Myometrial cell (primary cell): ENCODE data around the genes USP4 and GPX1.

- RAMPAGE, long total RNA: no peak
Observed at GRCh38 chr3:48686247-48686494, 456 bp upstream of the NCKIPSD start.

DNA sequence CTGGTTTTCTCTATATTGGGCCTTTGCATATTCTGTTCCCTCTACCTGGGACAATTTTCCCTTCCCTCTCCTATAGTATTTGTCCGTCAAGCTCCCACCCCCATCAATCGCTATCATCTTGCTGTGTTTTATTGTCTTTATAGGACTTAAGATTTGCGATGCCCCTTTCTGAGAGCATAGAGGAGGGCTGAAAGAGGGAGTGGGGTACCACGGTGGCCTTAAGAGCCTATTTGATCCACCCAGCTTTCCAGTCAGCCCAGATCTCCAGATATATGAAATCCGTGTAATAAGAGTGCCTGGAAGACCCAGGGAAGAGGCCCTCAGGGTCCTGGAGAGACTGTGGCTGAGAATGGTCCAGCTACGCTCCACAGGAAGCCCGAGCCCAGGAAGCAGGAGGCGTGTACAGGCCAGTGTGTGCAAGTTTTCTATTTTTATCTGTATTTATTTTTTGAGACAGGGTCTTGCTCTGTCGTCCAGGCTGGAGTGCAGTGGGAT, 827 bp upstream of the NCKIPSD start:
- RAMPAGE, long total RNA: no peak

DNA sequence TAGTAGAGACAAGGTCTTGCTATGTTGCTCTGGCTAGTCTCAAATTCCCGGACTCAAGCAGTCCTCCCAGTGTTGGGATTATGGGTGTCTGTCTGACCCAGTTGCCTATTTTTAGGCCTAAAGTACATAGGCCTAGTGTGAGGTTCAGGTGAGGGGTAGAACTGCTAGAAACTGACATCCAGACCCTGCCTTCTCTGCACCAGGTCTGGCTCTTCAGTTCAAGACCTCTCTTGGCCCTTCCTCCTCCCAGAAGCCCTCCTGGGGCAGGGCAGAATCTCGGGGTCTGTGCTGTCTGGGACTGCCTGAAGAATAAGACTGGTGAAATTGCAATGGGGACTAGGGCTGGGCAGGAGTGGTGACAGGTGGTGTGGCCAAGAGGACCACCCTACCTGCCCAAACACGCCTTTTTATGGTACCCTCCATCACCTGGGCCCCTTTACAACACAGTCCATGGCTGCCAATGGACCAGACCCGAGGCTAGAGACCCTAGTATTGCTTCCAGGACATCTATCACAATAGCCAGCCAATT, 1.4 kb upstream of the NCKIPSD start:
- RAMPAGE, long total RNA: no peak

DNA sequence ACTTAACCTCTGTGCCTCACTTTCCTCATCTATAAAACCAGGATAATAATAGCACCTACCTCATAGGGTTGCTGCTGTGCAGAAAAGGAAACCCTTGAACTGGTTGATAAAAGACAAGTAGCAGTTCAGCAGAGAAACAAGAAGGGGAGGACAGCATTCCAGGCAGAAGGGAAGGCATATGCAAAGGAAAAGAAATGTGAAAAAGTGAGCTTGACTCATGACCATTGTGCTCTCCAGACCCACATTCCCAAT, 27.1 kb downstream of the PRKAR2A start:
- RAMPAGE, long total RNA: no peak

- RAMPAGE, long total RNA: no peak
Observed at GRCh38 chr3:48848818-48849383, 1.2 kb upstream of the PRKAR2A start.

DNA sequence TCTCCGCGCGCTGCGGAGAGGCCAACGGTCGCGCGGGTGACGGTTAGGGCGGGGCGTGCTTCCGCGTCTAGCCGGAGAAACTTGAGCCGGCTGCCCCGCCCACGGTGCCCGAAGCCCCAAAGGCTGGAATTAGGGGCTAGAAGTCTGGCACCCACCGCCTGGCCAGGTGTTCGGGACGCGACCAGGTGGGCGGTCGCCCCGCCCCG, 418 bp upstream of the NDUFAF3 start:
- RAMPAGE, long total RNA: no peak

DNA sequence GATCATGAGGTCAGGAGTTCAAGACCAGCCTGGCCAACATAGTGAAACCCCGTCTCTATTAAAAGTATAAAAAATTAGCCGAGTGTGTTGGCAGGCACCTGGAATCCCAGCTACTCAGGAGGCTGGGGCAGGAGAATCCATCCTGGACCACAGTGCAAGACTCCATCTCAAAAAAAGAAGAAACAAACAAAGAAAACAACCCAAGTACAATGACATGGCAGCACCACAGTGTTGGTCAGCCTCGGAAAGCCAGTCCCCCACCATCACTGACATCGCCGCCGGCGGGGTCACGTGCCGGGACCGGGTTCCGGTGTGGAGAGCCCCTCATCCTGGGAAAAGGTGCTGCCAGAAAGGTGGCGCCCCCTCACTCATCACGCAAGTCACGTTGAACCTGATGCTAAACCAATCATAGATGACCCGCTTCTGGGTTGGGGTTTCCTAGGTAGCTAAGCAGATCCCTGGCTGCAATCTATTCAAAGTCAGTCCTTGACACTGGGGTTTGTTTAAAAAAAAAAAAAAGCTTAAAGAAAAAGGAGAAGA, 17.8 kb downstream of the QRICH1 start:
- RAMPAGE, long total RNA: no peak

GRCh38 chr3:49175949-49176417, 4.6 kb downstream of the KLHDC8B start:
- RAMPAGE, long total RNA: no peak

DNA sequence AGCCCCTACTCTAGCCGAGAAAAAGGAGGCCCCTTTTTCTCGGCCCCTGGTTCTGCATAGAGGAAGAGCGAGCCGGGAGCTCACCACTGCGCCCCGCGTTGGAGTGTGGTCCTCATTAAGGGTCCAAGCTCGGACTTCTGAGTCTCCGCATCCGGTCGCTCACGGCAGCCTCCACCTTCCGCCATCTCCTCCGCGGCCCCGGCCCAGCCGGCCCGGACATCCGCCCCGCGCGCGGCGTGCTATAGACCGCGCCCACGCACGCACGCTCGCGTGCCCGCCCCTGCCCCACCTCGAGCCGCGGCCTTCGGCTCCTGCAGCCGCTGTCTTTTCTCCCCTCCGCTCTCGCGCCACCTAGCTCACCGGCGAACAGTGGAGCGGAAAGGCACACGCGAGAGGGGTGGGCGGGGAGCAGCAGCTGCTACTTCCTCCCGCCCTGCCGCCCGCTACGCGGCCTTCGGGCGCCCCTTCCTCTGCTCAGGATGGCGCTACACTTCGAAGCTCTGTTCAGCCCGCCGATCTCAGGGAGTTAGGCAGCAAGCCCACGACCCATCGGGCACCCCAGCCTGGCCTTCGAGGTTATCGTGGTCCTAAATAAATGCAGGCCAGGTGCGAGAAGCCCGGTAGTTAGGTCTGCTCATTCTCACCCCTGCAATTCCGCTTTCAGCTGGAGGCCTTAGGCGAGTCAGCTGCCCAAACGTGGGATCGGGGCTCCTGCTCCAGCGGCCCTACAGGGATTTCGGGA, at the start of gene USP4:
Gene USP4, minus strand, starts transcription at position 214 of the 742 bp plus-strand sequence.
- RAMPAGE, long total RNA: start-site peak on the minus strand centred at position 205 of the sequence, 28 bp wide, 502 and 465 reads in 2 replicates

DNA sequence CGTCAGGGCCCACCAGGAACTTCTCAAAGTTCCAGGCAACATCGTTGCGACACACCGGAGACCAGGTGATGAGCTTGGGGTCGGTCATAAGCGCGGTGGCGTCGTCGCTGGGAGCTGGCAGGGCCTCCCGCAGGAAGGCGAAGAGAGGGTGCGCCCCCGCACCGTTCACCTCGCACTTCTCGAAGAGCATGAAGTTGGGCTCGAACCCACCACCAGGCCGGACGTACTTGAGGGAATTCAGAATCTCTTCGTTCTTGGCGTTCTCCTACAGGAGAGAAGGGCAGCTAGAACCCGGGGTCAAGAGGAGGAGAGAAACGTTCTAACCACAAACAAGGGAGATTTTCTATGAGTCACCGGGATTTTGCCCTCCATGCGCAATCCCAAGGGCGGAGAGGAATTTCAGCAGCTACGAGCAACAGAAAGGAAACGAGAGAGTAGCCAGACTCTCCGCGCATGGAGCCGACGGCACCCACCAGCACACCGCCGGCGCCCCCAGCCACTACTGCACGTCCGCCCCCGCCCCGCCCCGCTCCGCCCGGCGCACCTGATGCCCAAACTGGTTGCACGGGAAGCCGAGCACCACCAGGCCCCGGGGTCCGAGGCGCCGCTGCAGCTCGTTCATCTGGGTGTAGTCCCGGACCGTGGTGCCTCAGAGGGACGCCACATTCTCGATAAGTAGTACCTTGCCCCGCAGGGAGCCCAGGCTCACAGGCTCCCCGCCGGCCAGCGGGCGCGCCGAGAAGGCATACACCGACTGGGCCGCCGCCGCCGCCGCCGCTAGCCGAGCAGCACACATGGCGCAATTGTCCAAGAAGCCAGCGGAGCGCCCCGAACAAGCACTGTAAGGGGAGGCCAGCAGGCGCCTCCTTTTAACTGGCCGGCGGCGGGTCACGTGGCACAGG, at the start of gene GPX1:
Gene GPX1, minus strand, starts transcription at position 871 of the 902 bp plus-strand sequence.
- RAMPAGE, long total RNA: start-site peak on the minus strand centred at position 834 of the sequence, 84 bp wide, 3,304 and 4,008 reads in 2 replicates

DNA sequence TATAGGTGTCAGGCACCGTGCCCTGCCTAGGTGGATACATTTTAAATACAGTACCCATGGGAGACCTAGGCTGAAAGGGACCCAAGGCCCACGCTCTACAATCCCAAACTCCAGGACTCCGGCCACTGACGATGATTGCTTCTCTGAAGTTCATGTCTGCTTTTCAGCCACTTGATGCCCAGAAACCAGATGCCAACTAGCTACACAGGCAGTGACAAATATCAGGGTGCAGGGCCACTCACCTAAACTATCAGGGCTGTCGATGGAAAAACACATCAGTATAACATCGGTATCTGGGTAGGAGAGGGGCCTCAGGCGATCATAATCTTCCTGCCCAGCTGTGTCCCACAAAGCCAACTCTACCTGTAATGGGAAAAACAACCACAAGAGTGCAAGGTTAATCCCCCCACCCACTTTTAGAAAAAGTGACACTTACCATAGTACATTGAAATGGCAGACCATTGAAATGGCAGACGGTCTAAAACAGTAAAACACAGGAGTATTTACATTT, 10.1 kb upstream of the GPX1 start:
- RAMPAGE, long total RNA: no peak

GRCh38 chr3:49554817-49555418, 641 bp downstream of the BSN start:
- RAMPAGE, long total RNA: no peak

DNA sequence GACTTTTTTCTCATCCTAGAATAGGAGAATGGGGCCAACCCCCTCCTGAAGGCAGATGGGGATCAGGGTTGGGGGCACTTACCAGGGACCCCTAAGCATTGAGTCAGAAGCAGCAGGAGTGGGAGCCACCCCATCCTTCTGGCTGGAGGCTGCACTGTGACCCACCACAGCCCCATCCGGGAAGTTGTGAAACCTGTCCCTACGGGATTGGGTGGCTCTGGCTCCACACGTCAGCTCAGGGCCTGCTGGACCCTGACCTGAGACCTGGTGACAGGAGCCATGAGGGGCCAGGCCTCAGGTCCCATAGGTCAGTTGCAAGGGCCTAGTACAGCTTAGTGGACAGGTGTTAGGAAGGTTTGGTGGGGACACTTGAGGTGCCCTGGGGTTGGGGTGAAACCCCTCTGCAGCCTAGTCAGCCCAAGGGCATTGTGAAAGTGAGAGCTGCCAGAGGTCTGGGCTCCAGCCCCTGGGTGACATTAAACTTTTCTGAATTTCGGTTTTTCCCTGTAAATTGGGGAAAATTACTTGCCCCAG, 691 bp downstream of the MST1 start:
- RAMPAGE, long total RNA: no peak

DNA sequence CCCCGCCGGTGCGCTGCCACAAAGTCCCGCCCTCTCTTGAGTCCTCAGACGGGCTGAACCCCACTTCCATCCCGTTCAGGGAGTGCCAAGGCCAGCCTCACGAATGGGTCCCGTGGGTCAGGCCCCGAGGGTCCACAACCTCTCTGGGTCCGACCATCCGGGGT, 401 bp upstream of the INKA1 start:
- RAMPAGE, long total RNA: no peak

- RAMPAGE, long total RNA: no peak
Observed at GRCh38 chr3:49868076-49868607, 1.6 kb downstream of the CAMKV start.

- RAMPAGE, long total RNA: no peak
Observed at GRCh38 chr3:49930436-49931571, 1.2 kb upstream of the MON1A start.

DNA sequence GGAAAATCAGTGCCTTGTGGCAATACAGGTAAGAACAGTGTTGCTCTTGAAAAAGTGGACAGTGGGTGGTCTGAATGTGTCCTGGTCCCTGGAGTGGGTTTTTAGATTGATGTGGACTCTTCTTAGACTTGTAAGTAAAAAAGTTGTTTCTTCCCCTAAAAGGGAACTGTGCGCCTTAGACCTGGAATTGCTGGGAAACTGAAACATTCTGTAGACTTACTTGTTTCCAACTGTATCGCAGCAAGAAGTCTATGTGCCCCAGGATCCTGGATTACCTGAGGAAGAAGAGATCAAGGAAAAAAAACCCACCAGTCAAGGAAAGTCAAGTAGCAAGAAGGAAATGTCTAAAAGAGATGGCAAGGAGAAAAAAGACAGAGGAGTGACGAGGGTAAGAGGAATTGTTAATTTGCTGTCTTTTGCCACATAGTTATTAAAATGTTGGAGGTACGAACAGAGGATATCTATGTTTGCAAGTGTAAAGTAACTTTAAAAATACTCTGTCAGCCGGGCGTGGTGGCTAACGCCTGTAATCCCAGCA, 26.9 kb upstream of the RBM5 start:
- RAMPAGE, long total RNA: no peak

DNA sequence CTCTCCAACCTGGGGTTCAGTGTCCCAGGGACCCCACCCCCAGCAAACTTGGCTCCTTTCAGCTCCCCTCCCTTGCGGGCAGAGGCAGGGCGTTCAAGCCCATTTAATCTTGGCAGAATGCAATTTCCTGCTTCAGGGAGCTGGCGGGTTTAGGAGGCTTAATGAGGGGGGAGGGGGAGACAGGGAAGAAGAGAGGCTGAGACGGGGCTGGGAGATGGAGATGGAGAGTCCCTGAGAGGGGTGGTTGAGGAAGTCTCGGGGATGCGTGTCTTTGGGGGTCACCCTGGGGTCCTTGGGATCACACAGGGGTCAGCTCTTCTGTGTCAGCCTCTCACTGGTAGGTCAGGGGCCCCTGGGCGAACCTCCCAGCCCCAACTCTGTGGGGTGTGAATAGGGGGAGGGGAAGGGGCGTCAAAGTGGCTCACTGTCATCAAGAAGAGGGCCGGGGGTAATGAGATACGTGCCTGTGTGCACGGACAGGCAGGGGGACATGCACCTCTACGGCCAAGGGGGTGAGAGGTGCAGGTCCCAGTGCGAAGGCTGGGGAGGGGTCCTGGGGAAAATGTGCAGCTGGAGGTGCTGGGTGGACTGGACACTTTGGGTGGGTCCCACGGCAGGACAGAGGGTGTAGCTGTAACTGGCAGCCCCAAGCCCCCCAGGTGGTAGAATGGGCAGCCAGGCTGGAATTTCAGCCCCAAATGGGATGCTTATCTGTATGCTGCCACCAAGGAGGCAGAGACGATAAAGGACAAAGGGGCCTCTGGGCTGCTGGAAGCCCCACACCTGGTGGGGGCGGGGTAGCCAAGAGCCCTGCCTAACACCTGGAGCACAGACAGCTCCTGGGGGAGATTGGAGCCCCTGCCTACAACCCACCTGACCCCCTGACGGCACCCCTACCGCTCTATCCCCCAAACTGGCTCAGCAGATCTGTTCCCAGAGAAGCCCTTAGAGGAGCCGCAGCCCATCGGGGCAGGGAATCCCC, 16.2 kb upstream of the SEMA3F start:
- RAMPAGE, long total RNA: no peak

- RAMPAGE, long total RNA: no peak
Observed at GRCh38 chr3:50203107-50203721, 1.9 kb upstream of the SLC38A3 start.

DNA sequence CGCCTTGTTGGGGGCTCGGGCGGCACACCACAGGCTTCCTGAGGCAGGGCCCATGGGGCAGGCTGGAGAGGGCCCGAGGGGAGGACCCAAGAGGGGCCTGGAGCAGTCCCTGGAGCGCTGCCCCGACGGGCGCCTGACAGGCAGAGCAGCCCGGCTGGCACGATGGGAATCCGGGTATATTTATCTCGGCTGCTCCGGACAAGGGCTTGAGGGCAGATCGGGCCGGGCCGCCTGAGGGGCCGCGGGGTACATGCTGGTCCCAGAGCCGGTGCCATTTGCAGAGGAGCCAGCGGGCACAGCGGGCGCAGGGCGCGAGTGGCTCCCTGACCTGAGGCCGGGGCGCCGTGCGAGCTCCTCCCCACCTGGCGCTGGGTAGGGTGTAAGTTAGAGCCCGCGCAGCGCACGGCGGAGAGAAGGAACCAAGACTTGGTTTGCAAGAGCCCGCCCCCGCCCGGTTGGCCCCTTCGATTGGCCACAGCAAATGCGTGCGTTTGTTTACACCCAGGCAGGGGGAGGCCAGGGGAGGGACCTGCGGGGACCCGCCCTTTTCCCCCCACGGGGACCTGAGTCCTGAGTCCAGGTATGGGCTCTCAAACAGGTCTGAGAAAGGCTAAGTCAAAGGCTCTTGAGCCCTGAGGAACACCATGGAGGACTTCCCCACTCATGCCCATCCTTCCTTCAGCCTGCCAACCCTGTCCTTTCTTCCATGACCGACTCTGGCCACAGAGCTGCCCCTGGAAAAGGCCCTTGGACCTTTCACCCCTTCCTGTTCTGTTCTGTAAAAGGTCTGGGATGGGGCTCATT, 798 bp downstream of the SLC38A3 start:
- RAMPAGE, long total RNA: no peak